Cardiac muscle cell (in vitro differentiated cells and primary cell): Measurements from ENCODE around the gene MYH13.

DNA sequence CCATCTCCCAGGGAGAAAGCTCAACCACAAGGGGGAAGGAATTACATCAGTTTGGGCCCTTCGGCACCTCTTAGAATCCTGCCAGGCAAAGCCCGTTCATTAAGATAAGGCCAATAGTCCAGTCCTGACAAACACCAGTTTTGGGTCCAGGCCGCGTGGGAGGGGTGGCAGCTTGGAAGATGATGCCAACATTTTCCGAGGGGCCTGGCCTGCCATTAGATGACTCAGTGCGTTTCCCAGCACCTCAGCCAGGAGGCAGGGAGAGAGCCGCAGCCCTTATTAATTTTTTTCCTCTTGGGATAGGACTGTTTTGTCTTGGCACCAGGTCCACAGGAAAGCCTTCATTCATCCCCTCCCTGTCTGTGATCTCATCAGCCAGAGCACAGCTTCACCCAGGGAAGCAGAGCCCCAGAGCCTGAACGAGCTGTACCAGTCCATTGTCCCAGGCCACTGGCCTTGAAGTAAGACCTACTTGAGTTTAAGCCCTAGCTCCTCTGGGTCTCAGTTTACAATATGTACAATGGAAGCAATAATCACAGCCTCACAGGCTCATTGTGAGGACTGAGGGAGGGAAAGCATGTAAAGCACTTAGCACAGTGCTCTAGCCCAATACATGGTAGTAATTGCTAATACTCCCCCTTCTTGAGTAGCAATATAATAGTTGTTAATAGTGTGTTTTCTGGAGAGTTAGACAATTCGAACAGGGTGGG lies 4.6 kb upstream of the NDEL1 start:
- RAMPAGE, long total RNA: no peak
- RRBS: no CpG with 5 or more reads among the region's 9 CpGs

GRCh38 chr17:8463468-8463875 lies 27.8 kb downstream of the NDEL1 start:
- RAMPAGE, long total RNA: no peak
- RRBS: no CpG with 5 or more reads among the region's 10 CpGs

- RAMPAGE, long total RNA: no peak
- RRBS: no CpG with 5 or more reads among the region's 10 CpGs
These were observed 44.0 kb downstream of the NDEL1 start for GRCh38 chr17:8479678-8480148.

DNA sequence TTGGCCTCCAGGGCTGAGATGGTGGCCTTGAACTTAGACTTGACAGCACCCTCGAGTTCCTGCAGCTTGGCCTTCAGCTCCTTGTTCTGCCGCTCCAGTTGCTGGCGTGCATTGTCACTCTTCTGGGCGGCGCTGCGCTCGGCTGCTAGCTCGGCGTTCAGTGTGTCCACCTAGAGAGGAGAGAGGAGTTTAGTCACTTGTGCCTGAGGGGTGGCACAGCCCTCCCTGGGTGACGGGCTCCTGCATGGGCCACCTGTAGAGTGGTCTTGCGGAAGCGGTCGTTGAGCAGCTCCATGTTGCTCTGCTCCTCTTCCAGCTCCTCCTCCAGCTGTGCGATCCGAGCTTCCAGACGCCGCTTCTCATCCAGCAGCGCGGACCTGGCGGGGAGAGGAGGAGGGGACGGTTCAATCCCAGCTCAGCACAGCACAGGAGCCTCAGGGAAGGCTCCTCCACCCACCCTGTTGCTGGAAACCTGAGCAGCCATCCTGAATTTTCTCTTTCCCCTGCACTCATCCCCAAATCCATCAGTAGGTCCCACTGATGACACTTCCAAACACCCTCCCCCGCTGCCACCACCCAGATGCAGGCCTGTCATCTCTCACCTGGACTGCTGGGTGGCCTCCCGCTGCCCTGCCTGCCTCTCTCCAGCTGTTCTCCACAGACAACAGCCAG lies 44.6 kb downstream of the NDEL1 start:
- RAMPAGE, long total RNA: no peak
- RRBS: no CpG with 5 or more reads among the region's 23 CpGs

DNA sequence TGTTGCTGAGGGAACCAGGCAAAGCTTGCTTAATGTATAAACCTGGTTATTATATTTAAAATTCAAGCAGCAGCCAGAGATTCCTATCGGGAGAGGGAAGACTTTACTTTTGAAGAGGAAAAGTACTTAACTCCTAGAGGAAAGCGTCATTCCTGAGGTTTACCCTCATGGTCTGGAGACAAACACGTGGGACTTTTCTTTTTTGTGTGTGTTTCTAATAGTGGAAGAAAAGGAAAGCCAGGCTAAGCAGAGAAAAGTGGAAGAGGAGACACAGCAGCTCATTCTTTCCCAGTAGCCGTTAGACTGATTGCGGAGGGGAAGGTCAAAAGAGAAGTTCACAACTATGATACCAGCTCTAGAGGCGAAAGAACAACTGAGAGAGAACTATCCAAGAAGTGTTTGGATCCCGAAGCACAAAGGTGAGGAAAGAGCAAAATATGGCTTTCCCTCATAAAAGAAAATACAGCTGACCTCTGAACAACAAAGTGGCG lies 40.0 kb upstream of the MYH10 start:
- RAMPAGE, long total RNA: no peak
- RRBS: no CpG with 5 or more reads among the region's 8 CpGs

DNA sequence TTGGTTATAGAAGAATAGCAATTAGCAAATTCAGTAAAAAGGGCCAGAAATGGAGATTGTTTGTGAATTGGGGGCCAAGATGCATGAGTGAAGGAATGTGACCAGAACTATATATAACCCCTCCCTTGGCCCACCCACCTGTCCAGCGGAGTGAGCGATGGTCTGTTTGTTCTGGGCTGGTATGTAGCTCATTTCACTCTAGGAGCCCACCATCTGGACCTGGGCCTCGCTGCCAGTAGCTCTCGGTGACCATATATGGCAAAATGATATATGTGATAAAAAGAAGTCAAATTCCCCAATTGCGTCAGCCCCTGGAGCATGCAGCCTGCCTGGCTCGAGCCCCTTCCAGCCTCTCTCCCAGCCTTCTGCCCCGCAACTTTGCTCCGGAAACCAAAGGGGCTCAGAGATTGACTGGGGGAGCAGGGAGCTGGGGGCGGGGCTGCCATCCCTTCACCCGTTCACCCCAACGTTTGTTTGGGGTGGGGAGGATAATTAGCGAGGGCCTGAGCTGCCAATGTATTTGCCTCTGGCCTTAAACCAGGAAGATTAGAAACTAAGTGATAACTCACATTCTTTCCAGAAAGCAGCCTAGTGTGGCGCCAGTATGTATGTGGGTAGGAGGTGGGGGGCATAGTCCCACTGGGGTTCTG lies 47.2 kb downstream of the CCDC42 start:
- RAMPAGE, long total RNA: start-site peak on the plus strand centred at position 335 of the sequence, 57 bp wide, 9 and 7 reads in 2 replicates
- RRBS: no CpG with 5 or more reads among the region's 13 CpGs

DNA sequence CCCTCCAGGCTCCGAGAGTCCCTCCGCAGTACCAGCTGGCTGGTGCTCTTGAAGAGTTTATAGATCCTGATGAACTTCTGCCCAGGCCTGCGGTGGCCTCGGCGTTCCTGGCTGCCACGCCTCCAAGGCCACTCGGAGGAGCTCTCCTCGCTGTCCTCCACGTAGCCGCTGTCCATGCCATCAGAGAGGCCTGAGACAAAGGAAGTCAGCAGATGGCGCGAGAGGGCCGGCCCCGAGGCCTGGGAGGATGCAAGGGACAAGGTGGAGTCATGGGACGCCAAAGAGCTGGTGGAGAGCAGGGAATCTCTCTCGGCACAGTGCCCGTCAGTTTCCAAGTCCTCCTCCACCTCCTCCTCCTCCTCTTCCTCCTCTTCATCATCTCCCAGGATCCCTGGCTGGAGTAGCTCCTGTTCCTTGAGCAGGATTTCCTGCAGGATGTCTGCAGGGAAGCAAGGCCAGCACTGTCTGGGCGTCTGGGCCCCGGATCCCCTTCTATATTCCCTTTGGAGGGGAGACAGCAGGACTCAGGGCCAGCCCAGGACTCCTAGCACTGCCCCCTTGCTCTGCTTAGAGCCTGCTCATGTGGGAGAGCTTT lies 21.1 kb upstream of the PIK3R6 start:
- RAMPAGE, long total RNA: no peak
- RRBS: no CpG with 5 or more reads among the region's 19 CpGs

DNA sequence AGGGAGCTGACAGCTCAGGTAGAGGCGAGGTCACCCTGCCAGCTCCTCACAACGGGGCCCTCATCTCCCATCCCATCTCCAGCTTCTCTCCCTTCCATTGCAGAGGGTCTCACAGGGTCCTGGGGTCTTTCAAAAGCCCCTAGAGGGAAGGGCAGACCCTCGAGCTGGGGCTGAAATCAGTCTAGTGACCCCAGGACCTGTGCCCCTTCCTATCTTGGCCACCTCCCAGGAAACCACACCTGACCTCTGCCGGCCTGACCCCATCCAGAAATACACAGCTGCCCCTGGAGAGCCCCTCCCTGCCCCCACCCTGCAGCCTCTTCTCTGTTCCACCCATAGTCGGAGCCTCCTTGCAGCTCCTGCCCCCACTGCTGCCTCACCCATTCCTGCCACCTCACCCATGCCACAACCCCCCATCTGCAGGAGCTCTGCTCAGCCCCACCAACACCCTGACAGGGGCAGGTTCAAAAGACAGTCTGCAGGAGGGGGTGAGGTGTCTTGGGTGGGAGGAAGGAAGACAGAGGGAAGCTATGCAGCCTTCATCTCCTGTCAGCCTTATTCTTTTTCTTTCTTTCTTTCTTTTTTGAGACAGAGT lies 23.4 kb downstream of the PIK3R5 start:
- RAMPAGE, long total RNA: no peak
- RRBS: no CpG with 5 or more reads among the region's 5 CpGs

- RAMPAGE, long total RNA: no peak
- RRBS: no CpG with 5 or more reads among the region's 1 CpG
These were observed 12.5 kb downstream of the PIK3R5 start for GRCh38 chr17:8953030-8953411.

- RAMPAGE, long total RNA: no peak
- RRBS: no CpG with 5 or more reads among the region's 2 CpGs
These were observed 222.0 kb downstream of the STX8 start for GRCh38 chr17:9353403-9354237.

DNA sequence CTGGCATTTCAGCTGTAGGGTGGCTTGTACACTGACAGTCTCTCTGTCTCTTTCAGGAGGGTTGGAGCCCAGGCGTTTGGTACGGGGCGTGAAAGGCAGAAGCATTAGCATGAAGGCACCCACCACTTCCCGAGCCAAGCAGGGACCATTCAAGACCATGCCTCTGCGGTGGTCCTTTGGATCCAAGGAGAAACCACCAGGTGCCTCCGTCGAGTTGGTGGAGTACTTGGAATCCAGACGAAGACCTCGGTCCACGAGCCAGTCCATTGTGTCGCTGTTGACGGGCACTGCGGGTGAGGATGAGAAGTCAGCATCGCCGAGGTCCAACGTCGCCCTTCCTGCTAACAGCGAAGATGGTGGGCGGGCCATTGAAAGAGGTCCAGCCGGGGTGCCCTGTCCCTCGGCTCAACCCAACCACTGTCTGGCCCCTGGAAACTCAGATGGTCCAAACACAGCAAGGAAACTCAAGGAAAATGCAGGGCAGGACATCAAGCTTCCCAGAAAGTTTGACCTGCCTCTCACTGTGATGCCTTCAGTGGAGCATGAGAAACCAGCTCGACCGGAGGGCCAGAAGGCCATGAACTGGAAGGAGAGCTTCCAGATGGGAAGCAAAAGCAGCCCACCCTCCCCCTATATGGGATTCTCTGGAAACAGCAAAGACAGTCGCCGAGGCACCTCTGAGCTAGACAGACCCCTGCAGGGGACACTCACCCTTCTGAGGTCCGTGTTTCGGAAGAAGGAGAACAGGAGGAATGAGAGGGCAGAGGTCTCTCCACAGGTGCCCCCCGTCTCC lies 63.3 kb downstream of the DHRS7C start:
- RAMPAGE, long total RNA: no peak
- RRBS: no CpG with 5 or more reads among the region's 28 CpGs

GRCh38 chr17:9843116-9843720 lies 17.5 kb downstream of the GLP2R start:
- RAMPAGE, long total RNA: no peak
- RRBS: no CpG with 5 or more reads among the region's 8 CpGs

DNA sequence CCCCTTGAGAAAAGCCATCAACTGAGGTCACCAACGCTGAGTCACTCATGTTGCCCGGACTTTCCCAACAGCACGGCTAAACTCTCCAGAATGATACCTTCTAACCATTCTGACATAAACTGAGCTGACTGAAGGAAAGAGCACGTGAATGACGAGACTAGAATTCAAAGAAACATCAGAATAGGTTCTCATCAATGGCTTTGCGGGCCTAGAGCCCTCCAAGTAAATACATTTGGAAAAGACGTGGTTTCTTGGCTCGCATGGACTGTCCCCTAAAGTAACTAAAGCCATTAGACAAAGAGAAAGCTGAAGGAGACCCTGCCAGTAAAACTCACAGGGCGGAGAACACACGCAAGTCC lies 146.2 kb upstream of the RCVRN start:
- RAMPAGE, long total RNA: no peak
- RRBS: no CpG with 5 or more reads among the region's 10 CpGs

DNA sequence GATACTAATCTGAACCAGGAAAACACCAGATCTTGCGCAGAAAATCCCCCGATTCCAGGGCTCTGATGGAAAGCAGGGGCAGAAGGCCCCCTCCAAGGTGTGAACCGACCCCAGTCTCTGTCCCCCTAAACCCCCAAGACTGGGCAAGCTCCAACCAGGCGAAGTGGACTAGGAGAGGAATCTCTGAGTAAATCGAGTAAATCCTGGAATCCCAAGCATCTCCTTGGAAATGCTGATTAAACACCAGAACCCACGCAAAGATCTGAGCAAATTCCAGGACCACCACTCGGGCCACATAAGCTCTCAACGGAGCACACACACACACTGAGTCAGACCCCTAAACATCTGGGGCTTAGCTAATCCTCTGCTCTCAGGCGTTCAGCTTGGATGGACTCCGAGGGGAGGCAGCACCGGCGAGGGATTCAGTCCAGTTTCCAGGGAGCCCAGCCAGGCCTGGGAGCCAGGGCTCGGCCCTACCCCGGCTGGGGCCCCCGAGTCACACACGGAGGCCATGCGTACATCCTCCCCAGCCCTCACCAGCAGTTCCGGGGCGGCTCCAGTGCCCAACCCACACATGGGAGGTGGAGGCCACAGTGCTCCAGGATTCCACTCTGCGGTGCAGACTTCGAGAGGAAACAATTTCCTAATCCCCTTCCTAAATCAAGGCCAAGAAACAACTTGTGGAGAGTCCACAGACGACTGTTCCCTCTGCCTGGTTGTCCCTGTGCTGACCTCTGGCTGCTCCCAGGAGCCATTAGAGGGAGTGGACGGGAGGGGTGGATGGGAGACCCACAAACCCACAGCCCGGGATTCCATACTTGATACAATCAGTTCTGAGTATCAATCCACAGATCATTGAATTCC lies 70.6 kb downstream of the GAS7 start:
- RAMPAGE, long total RNA: no peak
- RRBS: 2% methylated on average over 8 of the region's 24 CpGs

- RAMPAGE, long total RNA: no peak
- RRBS: no CpG with 5 or more reads among the region's 5 CpGs
These were observed 31.8 kb downstream of the GAS7 start for GRCh38 chr17:10166617-10166963.

GRCh38 chr17:10196002-10196657 lies 2.3 kb downstream of the GAS7 start:
- RAMPAGE, long total RNA: no peak
- RRBS: 65% methylated on average over 1 of the region's 15 CpGs

DNA sequence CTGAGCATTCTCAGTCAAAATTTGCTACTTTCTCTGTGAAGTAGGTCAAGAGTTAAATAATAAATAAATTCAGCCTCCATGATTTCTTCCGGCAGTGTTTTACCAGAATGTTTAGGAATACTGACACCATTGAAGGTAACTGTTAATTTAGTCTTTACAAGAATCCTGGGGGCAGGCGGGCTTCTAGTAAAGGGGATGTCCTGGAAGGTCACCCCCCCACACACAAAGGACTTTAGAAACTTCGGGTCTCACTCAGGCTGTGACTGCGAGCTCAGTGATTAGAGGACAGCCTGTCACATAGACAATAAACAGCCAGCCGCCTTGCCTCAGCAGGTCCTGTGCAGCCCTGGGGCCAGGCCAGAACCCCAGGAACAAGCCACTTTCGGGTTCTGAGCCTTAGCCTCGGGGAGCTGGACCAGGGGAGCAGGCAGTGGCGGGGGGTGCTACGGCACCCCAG lies 1.2 kb downstream of the GAS7 start:
- RAMPAGE, long total RNA: no peak
- RRBS: no CpG with 5 or more reads among the region's 9 CpGs

- RAMPAGE, long total RNA: no peak
- RRBS: no CpG with 5 or more reads among the region's 4 CpGs
These were observed 11.6 kb upstream of the GAS7 start for GRCh38 chr17:10209962-10210398.

DNA sequence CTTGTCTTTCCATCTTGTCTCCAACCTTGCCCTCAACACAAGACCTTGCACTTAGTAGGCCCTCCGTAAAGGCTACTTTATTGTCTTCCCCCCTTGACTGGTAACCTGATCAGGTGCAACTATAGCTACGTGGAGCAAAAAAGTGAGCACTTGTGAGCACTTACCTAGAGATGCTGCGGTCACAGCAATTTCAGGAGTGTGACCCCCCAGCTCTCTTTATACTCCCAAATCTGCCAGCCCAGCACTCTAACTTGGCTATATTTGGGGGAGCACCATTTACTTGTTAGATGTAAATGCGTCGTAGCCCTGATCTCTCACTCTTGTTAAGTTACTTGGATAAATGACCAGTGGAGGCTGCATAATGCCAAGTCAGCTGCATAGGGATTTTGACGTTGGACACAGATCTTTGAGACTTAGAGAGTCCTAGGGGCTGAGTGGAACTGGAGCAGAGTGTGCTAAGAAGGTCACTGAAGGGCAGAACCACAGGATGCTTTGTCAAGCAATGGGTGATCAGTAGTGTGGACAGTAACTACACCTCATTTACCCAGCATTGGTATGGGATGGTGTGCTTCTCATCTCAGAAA lies at the start of gene MYH13:
Gene MYH13 (minus strand): TSS at position 192 of the 584 bp plus-strand sequence.
- RAMPAGE, long total RNA: no peak
- RRBS: no CpG with 5 or more reads among the region's 6 CpGs

GRCh38 chr17:10605237-10605698 lies 51.8 kb downstream of the MYH3 start:
- RAMPAGE, long total RNA: no peak
- RRBS: no CpG with 5 or more reads among the region's 4 CpGs